SK-MEL-5 (cell line): ENCODE results near the genes KLK13, IGLON5, ZNF175 and ZNF614.

RAMPAGE:
- cytosol, long total RNA = no peak
- long total RNA = no peak
- nucleus, long total RNA = no peak
Measured at GRCh38 chr19:50497940-50498515, 13.0 kb downstream of the JOSD2 start.

DNA sequence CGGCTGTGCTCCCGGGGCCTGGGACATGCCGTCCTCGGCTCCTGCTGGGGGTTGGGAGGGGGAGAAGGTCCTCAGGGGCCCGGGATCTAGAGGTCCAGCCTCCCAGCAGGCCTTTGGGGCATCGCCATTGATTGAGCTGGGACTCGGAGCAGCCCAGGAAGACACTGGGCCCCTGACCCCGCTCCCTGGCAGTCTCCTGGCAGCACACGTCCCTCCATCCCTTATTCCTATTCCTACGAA lies 666 bp downstream of the JOSD2 start:
RAMPAGE:
- cytosol, long total RNA = no peak
- long total RNA = no peak
- nucleus, long total RNA = no peak

GRCh38 chr19:50514362-50515330 lies 933 bp upstream of the ASPDH start:
RAMPAGE:
- cytosol, long total RNA = no peak
- long total RNA = no peak
- nucleus, long total RNA = no peak

DNA sequence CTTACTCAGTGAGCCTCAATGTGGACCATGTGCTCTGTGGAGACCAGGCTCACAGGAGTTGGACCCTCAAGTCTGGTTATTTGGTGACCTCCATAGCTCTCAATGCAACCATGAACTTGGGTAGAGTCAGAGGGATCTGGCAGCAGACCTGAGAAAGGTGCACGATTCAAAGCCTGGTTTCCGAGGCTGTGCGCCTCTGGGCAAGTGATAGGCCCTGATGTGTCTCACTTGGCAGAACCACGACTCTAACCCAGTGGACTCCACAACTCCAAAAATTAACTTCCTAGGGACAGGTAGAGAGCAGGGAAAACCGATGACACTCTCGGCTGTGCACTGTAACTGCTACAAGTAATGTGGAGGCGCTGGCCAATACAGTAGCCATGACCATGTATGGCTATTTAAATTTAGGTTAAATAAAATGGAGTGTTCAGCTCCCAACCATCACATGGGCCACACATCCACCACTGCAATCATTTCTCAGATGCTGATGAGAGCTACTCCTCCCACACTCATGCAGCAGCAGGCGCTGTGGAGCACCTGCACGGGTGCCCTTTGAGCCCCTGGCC lies 5.7 kb downstream of the ACP4 start:
RAMPAGE:
- cytosol, long total RNA = no peak
- long total RNA = no peak
- nucleus, long total RNA = no peak

GRCh38 chr19:50800711-50801631 lies 10.8 kb downstream of the ACP4 start:
RAMPAGE:
- cytosol, long total RNA = no peak
- long total RNA = no peak
- nucleus, long total RNA = no peak

DNA sequence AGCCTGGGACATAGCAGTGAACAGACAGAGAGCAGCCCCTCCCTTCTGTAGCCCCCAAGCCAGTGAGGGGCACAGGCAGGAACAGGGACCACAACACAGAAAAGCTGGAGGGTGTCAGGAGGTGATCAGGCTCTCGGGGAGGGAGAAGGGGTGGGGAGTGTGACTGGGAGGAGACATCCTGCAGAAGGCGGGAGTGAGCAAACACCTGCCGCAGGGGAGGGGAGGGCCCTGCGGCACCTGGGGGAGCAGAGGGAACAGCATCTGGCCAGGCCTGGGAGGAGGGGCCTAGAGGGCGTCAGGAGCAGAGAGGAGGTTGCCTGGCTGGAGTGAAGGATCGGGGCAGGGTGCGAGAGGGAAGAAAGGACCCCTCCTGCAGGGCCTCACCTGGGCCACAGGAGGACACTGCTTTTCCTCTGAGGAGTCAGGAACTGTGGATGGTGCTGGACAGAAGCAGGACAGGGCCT lies 4.2 kb downstream of the KLK3 start:
RAMPAGE:
- cytosol, long total RNA = no peak
- long total RNA = no peak
- nucleus, long total RNA = no peak

GRCh38 chr19:50908937-50909973 lies 1.9 kb downstream of the KLK4 start:
RAMPAGE:
- cytosol, long total RNA = no peak
- long total RNA = no peak
- nucleus, long total RNA = no peak

RAMPAGE:
- cytosol, long total RNA = no peak
- long total RNA = no peak
- nucleus, long total RNA = no peak
Measured at GRCh38 chr19:51064722-51065310, at the start of gene KLK13. Gene KLK13 (minus strand): TSS chr19:51065092.

DNA sequence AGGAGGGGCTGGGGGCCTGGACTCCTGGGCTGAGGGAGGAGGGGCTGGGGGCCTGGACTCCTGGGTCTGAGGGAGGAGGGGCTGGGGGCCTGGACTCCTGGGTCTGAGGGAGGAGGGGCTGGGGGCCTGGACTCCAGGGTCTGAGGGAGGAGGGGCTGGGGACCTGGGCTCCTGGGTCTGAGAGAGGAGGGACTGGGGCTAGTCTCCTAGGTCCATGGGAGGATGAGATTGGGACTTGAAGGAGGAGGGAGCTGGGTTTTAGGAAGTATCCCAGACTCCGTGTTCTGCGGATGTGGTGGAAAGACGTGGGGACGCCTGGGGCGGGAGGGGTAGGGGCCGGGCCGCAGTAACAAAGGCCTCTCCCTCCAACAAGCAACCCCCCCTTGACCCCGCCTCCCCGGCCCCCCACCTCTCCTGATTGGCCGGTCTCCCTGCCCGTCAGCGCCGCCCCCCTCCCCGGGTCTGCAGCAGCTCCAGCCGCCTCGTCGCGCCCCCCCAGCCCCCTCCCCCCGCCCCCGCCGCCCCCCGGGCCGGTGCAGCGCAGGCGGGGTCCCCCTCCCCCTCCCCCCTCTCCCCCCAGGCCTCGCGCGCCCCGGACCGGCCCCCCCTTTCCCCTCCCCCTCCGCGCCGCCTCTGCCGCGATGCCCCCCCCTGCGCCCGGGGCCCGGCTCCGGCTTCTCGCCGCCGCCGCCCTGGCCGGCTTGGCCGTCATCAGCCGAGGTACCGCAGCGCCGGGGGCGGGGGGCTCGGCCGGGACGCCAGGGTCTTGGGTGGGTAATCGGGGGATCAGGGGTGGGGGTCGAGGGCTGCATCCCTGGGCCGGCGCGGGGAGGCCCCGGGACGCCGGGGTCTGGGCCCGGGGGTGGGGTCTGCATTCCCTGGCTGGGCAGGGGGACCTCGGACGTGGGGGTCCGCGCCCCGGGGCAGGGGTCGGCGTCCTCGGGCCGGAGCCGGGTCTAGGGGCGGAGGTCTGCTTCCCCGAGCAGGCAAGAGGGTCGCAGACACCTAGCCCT lies at the start of gene IGLON5:
TSS of gene IGLON5 (plus strand) at position 438 of the 1,013 bp plus-strand sequence.
RAMPAGE:
- cytosol, long total RNA = no peak
- long total RNA = no peak
- nucleus, long total RNA = no peak

RAMPAGE:
- cytosol, long total RNA = no peak
- long total RNA = no peak
- nucleus, long total RNA = no peak
Measured at GRCh38 chr19:51338646-51339488, 3.1 kb downstream of the VSIG10L start.

DNA sequence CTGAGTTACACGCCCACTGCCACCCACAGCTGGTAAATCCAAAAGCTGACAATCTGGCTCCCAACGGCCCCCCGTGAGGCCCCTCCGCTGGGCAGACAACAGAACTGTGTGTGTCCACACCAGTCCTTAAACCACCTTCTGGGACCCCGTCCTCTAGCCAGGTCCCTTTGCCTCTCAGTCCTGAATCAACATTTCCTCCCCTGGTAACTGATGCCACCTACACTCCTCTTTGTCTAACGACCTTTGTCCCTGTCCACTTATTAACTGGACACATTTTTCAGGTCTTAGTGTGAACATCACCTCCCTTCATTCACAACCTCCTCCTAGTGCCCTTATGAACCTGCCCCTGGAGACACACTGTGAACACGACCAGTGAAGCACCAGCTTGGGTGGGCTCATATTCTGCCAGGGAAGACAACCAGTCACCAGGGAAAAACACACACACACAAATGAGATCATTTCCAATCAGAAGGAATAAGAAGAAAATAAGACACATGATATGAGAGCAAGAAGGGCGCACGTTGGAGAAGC lies 5.6 kb upstream of the VSIG10L start:
RAMPAGE:
- cytosol, long total RNA = no peak
- long total RNA = no peak
- nucleus, long total RNA = no peak

RAMPAGE:
- cytosol, long total RNA = no peak
- long total RNA = no peak
- nucleus, long total RNA = no peak
Measured at GRCh38 chr19:51362526-51363454, 3.4 kb downstream of the ETFB start.

GRCh38 chr19:51364023-51364779 lies 2.0 kb downstream of the ETFB start:
RAMPAGE:
- cytosol, long total RNA = no peak
- long total RNA = no peak
- nucleus, long total RNA = no peak

DNA sequence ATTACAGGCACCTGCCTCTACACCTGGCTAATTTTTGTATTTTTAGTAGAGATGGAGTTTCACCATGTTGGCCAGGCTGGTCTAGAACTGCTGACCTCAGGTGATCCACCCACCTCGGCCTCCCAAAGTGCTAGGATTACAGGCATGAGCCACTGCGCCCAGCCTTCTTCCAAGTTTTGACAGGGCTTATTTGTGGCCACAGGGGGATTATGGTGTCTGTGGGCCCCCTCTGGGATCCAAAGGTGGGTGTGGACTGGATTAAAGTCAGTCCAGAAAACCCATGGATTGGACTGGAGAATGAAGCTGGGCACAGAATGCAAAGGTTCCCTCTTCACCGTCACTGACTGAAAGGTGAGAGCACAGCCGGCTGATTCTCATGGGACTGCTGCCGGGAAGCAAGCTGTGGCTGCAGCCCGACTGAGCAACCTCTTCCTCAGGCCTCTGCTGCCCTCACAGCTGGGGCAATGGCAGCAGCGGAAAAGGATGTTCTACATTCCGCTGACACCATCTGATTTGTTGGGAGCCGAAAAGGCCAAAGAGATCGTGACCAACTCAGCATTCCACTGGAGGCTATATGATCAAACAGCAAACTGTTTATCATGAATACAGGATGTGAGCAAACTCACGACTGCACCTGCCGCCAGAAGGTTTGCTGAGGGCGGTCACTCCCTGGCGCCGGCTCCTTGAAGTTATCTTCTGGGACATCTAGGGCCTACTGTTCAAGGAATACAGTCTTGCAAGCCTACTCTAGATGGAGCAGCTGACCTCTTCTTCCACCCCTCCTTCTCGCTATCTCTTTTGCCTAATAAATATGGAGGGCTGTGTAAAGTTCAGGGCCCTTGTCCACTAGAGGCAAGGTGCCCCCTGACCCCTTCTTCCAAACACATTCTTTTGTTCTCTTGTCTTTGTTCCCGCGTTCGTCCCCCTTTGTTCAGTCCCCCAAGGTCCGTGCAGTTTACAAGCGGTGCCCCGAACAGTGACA lies 19.4 kb upstream of the SIGLEC6 start:
RAMPAGE:
- cytosol, long total RNA = no peak
- long total RNA = no peak
- nucleus, long total RNA = no peak

RAMPAGE:
- cytosol, long total RNA = no peak
- long total RNA = no peak
- nucleus, long total RNA = no peak
Measured at GRCh38 chr19:51552728-51553878, 18.0 kb upstream of the ZNF175 start.

RAMPAGE:
- cytosol, long total RNA = no peak
- long total RNA = no peak
- nucleus, long total RNA = no peak
Measured at GRCh38 chr19:51570756-51572097, at the start of gene ZNF175. Gene ZNF175 (plus strand): TSS chr19:51571283.

RAMPAGE:
- cytosol, long total RNA = no peak
- long total RNA = no peak
- nucleus, long total RNA = no peak
Measured at GRCh38 chr19:51786665-51787148, 8.2 kb upstream of the FPR3 start.

GRCh38 chr19:51824270-51824901 lies 29.4 kb downstream of the FPR3 start:
RAMPAGE:
- cytosol, long total RNA = no peak
- long total RNA = no peak
- nucleus, long total RNA = no peak

DNA sequence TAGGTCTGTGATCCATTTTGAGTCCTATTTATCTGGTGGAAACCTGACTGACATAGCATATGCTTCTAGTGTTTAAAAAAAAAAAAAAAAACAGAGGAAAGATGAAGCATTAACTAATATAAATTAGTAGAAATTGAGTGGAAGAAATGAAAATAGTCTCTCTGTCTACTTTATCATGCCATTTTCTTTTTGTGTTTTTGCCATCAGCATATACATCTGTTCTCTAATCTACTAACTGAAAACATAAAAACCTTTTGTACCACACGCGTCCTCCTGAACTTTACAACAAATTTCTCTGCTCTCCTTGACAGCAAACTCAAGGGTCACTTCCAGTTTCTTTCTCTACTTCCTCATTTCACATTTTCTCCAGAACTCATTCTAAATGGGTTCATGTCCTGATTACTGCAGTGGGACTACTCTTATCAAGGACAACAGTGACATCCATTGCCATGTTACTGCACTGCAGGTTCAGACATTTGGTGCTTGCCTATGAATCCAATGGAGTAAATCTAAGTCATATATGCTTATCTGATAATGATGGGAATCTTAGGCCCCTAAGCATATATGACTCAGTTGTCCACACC lies 35.2 kb downstream of the FPR3 start:
RAMPAGE:
- cytosol, long total RNA = no peak
- long total RNA = no peak
- nucleus, long total RNA = no peak

RAMPAGE:
- cytosol, long total RNA = start-site peak on the minus strand at chr19:52028372-52028420, 75 and 66 reads in 2 replicates
- long total RNA = no peak
- nucleus, long total RNA = start-site peak on the minus strand at chr19:52028375-52028420, 72 and 42 reads in 2 replicates
Measured at GRCh38 chr19:52027875-52028816, at the start of gene ZNF614. Gene ZNF614 (minus strand): TSS chr19:52028379.